Epithelial cell of alveolus of lung (primary cell): Measurements from ENCODE around the genes DCX and AMOT.

- RAMPAGE, long total RNA: no peak
- RRBS: no CpG with 5 or more reads among the region's 29 CpGs
Measured at GRCh38 chrX:107628682-107629562, 612 bp downstream of the PRPS1 start.

GRCh38 chrX:107673041-107673883 is 45.0 kb downstream of the PRPS1 start:
- RAMPAGE, long total RNA: no peak
- RRBS: no CpG with 5 or more reads among the region's 15 CpGs

DNA sequence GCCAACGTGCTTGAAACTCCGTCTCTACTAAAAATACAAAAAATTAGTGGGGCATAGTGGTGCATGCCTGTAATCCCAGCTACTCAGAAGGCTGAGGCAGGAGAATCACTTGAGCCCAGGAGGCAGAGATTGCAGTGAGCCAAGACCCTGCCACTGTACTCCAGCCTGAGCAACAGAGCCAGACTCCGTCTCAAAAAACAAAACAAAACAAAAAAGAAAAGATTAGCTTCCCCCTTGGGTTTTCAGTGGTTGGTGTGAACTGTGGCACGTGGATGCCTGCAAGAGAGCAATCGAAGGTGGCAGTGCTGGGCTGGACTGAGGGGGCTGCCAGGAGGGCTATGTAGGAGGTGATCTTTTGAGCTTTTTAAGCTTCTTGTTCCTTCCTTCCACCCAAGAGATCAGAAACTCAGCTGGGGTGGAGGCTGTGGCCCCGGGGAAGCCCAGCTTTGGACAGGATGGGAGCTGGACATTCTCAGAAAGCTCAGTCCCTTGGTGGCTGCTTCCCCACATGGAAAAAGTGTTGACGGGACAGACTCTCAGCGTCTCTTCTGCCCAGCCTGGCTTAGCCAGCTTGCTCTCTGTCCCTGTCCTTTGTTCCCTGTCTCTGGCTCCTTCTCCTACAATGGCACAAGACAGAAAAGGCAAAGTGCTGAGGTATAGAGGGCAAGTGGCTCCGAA is 49.6 kb downstream of the PRPS1 start:
- RAMPAGE, long total RNA: no peak
- RRBS: no CpG with 5 or more reads among the region's 9 CpGs

- RAMPAGE, long total RNA: no peak
- RRBS: no CpG with 5 or more reads among the region's 7 CpGs
Measured at GRCh38 chrX:107724377-107724943, 51.1 kb downstream of the TSC22D3 start.

- RAMPAGE, long total RNA: no peak
- RRBS: no CpG with 5 or more reads among the region's 5 CpGs
Measured at GRCh38 chrX:107740531-107741246, 34.9 kb downstream of the TSC22D3 start.

DNA sequence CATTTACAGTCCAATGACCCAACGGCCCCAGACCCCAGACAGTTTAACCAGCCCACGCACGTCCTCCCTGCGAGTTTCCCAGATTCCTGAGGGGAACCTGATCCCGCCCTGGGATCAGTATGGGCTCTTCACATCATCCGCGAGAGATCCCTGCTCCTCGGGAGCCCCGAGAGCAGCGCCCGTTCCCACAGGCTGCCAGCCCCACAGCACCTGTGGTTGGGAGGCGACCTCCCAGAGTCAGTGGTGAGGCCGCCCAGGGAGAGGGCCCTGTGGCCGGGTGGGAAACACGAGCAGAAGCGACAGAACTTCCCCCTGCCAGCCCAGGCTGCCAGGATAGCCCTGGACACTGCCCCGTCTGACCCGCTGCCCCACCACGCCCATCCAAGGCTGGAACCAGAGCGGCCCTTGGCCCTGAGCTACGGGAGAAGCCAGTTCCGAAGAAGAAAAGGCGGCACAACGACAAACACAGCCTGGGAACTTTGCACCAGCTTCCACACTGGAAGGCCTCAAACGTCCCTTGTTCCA is 32.8 kb downstream of the TSC22D3 start:
- RAMPAGE, long total RNA: no peak
- RRBS: no CpG with 5 or more reads among the region's 25 CpGs

GRCh38 chrX:107826702-107827103 is 1.0 kb downstream of the MID2 start:
- RAMPAGE, long total RNA: no peak
- RRBS: 14% methylated on average over 16 of the region's 38 CpGs

DNA sequence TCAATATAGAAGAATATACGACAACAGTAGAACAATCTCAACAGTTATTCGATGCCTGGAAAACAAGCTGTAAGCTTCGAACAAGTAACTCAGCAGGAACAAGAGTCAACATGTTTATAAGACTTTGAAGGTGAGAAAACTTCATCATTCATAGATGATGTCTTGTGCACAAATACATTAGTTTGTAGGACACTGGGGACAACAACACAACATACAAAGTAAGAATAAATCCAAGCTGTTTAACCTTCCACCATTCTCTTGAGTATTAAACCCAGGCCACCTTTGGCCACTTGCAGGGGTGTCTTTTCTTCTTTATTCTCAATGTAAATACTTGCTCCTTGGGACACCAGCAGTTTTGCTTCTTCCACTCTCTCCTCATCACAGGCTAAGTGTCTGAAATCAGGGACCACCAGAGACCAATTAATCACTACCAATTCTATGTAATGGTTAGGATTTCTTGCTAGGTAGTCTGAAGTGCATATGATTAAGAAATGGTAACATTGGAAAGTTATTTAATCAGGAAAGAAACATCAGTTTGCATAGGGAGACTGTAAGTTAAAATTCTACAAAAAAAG is 6.5 kb downstream of the PSMD10 start:
- RAMPAGE, long total RNA: no peak
- RRBS: no CpG with 5 or more reads among the region's 3 CpGs

GRCh38 chrX:109099816-109100346 is 363.5 kb upstream of the IRS4 start:
- RAMPAGE, long total RNA: no peak

GRCh38 chrX:109625330-109625555 is 271 bp upstream of the KCNE5 start:
- RAMPAGE, long total RNA: no peak
- RRBS: no CpG with 5 or more reads among the region's 10 CpGs

DNA sequence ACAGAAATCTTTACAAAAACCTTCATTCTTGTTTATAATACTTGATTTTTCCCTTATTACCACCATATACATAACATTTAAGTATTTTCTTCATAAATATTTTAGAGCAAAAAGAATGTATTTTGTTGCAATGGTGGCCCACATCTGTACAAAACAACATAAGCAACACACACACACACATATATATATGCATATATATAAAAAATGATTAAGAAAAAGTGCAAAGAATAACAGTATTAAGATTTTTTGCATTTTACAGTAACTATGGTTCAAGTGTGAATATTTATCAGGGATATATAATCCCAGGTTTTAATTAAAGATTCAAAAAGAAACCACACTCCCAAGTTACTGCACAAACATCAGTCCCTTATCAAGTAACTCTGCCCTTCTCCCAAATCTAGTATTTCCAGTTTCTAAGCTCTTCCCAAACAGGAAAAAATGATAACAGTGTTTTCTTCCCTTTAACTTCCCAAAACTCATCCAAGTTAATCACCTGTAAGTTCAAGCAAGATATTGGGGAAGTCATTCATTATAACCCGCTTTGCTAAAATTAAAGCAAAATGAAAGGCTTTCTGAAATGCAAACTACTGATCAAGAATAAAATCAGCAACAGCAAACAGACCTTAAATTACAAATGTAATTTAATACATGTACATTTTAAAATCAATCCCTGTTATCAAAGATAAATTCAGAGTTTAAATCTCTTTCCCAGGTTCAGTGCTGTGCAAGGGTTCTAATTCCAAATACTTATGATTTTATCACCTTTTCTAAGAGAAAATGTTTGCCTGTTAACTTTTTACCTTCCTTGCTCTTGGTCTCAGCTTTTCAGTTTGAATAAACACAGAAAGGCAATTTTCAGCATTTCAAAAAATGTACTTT is 17.7 kb upstream of the KCNE5 start:
- RAMPAGE, long total RNA: no peak
- RRBS: no CpG with 5 or more reads among the region's 1 CpG

DNA sequence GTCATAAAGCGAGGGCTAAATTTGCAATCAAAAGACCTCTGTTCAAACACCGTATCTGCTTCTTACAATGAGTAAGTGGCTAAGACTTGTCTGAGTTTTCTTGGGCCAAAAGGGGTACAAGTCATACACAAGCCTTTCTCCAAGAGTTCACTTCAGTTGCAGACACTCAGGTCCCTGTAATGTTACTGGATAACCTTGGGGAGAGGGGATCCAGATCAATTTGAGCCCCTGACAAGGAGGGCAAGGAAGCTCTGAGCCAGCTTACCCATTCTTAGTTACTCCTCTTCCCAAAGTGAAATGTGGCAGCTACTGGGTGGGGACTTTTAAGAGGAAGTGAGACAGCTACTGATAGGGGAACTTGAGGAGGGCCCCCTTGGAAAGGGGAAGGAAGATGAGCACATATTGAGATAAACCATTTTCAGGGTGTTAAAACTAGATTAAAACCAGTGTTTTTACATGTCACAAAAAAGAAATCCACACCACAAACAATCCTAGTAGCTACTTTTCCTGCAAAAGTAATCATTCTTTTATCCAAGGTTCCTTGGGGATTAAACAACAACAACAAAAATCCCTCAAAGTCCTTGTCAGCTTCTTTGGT is 113.8 kb upstream of the TMEM164 start:
- RAMPAGE, long total RNA: no peak
- RRBS: no CpG with 5 or more reads among the region's 2 CpGs

DNA sequence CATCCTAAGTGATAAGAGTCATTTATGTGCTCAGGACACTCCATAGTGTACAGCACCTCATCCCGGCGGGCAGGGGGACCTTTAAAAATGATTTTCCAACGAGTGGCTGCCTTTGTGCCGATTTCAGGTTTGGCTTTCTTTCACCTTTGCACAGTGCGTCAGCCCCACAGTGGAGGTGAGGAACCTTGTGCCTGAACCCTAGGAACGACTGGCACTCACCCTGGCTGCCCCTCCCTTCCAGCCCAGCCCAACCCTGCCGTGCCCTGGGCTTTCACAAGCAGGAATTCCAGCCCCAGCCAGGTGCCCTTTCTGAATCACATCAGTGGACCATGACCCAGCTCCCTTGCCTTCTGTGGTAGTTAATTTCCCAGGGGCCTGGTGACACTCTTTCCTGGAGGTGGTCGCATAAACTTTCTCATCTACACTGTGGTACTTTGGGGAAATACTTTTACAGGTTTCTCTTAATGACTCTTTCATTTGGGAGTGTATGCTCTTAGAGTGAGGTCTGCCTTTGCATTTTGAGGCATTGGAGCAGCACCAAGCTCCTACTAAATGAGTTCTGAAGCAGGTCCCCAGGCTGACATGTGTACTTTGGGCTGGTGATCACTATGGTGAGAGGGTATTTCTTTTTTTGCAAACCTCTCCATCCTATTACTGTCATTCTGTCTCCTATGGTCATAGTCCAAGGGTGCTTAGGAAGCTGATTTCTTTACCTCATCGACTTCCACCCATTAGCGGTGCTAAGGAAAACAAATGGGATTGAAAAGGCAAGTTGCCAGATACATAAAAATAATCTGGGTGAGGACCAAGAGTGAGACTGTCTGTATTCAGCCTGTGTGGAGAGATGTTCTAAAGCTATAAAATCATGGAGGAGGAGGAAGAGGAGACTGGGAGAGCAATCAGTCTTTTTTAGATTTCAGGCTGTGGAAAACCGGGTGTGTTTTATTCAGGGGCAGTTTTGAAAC is 1.6 kb downstream of the TMEM164 start:
- RAMPAGE, long total RNA: no peak
- RRBS: no CpG with 5 or more reads among the region's 11 CpGs

- RAMPAGE, long total RNA: no peak
- RRBS: no CpG with 5 or more reads among the region's 6 CpGs
Measured at GRCh38 chrX:110012447-110013485, 9.9 kb downstream of the TMEM164 start.

GRCh38 chrX:110964788-110965245 is 131.2 kb upstream of the PAK3 start:
- RAMPAGE, long total RNA: no peak
- RRBS: no CpG with 5 or more reads among the region's 5 CpGs

- RAMPAGE, long total RNA: no peak
- RRBS: no CpG with 5 or more reads among the region's 5 CpGs
Measured at GRCh38 chrX:110997858-110998671, 97.9 kb upstream of the PAK3 start.

DNA sequence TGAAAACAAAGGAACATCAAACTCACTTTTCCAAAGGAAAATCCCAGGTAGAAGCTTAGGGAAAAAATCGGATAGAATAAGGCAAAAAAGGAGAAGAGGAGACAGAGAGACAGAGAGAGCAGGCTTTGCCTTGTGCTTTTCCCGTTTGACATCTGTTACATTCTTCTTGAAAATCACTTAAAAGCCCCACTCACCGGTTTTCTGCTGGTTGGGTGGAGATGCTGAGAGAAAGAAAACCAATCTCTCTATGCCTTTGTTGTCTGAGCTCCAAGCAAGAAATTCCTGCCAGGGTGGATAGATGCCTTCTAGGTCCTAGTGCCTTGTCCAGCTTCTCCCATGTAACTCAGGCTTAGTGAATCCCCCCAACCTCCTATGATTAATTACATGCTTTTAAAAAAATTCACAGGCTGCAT is at the start of gene DCX:
Gene DCX (minus strand): TSS at position 249 of the 413 bp plus-strand sequence.
- RAMPAGE, long total RNA: no peak
- RRBS: no CpG with 5 or more reads among the region's 3 CpGs

- RAMPAGE, long total RNA: no peak
- RRBS: 10% methylated on average over 6 of the region's 95 CpGs
Measured at GRCh38 chrX:112840239-112841565, at the start of gene AMOT. Gene AMOT (minus strand): TSS chrX:112840831.

GRCh38 chrX:114040546-114041310 is 543.2 kb upstream of the HTR2C start:
- RAMPAGE, long total RNA: no peak
- RRBS: no CpG with 5 or more reads among the region's 22 CpGs

DNA sequence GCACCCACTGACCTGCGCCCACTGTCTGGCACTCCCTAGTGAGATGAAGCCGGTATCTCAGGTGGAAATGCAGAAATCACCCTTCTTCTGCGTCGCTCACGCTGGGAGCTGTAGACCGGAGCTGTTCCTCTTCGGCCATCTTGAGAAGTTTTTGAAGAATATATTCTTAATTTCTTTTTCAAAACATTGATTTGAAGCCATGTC is 142.4 kb downstream of the HTR2C start:
- RAMPAGE, long total RNA: no peak
- RRBS: no CpG with 5 or more reads among the region's 7 CpGs